LHCN-M2 (cell line): Measurements from ENCODE around the gene SDSL.

DNA sequence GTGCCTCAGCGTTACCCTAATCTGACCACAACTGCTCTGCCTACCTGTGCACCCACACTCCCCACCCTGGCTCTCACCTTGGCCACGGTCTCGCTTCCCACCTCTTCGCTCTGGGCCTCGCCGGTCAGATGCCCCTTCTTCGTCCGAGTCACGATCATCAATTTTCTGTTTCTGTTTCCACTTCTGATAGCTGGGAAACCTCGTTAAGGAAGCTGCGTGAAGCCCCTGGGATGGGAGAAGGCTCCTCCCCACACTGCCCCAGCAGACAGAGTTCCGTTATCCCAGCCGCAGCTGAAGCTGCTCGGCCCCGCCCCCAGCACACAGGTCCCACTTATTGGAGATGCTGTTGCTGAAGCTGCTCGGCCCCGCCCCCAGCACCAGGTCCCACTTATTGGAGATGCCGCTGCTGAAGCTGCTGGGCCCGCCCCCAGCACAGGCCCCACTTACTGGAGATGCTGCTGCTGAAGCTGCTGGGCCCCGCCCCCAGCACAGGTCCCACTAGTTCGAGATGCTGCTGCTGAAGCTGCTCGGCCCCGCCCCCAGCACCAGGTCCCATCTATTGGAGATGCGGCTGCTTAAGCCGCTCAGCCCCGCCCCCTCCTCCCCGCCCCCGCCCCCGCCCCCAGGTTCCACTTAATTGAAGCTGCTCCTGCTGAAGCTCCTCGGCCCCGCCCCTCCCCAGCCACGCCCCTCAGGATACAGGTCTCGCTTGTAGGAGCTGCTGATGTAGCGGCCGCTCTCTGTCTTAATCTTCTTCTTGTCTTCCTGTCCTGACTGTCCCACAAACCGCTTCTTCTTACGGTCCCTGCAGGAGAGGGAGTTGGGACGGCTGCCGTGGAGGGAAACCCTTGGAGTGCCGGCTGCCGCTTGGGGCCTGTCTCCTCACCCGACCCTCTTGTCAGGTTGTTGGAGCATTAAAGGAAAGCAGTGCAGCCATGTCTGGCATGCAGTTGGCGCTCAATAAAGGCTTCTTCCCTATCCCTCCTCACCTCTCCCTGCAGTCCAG lies 12.0 kb downstream of the CFAP73 start:
- RAMPAGE, long total RNA, result no peak

- RAMPAGE, long total RNA, result no peak
Measured at GRCh38 chr12:113162747-113163446, 13.4 kb downstream of the CFAP73 start.

DNA sequence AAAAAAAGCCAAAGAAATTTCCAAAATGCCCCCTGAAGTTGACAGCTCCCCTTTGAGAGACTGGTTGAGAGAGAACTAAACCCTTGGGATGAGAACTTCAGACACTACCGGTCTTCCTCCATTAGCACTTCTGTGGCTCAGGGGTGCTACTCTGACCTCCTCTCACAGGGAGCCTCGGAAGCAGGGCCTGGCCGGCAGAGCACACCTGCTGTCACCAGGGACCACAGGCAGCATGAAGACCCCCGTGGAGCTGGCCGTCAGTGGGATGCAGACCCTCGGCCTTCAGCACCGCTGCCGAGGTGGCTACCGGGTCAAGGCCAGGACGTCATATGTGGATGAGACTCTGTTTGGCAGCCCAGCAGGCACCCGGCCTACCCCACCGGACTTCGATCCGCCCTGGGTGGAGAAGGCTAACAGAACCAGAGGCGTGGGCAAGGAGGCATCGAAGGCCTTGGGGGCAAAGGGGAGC lies 1.0 kb downstream of the RITA1 start:
- RAMPAGE, long total RNA, result no peak

GRCh38 chr12:113223935-113224415 lies 2.7 kb downstream of the TPCN1 start:
- RAMPAGE, long total RNA, result no peak

DNA sequence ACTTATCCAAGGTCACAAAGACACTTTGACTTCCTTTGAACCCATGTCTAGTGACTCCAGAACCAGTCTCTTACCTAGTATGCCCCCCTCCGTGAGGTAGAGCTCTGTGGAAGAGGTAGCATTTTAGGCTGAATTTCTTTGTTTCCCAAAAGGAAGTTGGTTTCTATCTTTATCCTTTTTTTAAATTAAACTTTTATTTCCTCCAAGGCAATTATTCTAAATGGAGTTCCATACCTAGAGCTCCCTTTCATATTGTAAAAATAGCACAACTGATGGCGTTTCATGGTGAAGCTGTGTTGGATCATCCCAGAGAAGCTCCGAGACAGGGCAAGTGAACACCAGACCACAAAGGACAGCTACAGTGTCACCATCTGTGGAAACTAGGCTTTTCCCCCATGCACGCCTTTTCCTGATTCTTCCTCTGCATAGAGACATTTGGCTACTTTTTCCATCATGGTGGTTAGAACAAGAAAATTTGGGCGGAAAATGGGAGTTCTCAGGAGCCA lies 12.6 kb downstream of the TPCN1 start:
- RAMPAGE, long total RNA, result no peak

- RAMPAGE, long total RNA, result no peak
Measured at GRCh38 chr12:113241849-113242479, 20.7 kb downstream of the TPCN1 start.

DNA sequence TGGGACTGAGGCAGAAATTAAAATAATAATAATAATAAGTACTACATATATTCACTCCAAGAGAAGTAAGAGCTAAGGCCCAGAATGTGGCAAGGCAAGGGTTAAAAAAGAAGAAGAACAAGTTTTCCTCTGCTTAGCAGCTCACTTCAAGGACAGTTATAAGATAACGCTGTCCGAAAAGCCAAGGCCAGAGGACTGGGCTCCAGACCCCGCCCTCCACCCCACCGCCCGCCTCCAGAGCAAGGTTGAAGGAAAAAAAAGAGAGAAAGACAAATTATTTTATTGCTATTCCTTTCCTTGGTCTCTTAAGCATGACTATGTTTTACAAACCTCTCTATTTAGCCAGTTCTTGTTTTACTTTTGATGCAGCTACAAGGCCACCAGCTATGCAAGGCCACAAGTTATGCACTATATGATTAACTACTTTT lies 1.7 kb upstream of the PLBD2 start:
- RAMPAGE, long total RNA, result no peak

DNA sequence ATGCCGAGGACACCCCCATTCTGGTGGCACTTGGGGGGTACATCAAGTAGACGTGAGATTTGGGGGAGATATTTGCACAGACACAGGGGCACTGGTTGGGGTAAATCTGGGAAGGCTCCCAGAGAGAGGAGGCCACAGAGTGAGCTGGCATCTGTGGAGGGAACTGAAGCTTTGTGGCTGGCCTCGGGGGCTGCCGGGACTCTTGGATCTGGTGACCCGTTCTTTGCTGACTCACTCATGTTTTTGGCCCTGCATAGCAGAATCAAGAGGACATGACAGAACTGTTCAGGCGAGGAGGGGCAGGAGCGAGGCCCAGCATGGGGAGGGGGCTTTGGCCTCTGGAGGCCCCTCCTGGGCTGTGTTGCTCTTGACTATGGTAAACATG lies 1.7 kb downstream of the PLBD2 start:
- RAMPAGE, long total RNA, result no peak

- RAMPAGE, long total RNA, result no peak
Measured at GRCh38 chr12:113388546-113389292, 15.0 kb downstream of the SDS start.

DNA sequence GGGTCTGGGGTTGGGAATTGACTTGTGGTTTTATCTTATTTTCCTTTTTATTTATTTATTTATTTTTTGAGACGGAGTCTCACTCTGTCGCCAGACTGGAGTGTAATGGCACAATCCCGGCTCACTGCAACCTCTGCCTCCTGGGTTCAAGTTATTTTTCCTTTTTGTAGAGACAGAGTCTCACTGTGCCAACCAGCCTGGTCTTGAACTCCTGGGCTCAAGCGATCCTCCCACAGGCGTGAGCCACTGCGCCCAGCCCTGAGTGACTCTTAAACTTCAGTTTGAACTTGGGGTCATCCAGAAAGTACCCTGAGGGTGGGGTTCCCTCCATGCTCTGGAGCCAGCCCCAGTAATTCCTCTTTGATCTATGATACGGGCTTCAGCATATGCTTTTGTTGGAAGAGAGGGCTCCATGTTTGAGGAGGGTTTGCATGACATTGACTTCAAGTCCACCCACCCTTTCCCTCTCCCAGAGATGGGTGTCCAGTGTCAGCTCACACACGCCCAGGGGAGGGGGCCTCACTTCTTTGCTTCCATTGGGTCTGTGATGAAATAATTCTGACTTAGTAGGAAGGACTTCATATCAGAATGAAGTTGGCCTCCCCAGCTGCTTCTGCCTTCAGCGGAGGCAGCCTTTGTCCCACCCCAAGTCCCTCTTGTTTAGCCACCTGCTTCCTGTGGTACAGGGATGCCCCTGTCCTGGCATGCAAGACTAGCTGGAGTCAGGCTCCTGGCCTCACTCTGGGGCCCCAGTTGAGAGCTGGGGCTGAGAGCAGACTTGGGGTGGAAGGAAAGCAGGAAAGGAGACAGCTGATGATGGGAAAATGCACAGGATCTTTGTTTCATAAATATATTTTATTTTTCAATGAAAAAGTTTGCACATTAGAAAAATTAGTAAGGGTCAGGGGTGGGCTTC lies 11.8 kb downstream of the SDS start:
- RAMPAGE, long total RNA, result no peak

DNA sequence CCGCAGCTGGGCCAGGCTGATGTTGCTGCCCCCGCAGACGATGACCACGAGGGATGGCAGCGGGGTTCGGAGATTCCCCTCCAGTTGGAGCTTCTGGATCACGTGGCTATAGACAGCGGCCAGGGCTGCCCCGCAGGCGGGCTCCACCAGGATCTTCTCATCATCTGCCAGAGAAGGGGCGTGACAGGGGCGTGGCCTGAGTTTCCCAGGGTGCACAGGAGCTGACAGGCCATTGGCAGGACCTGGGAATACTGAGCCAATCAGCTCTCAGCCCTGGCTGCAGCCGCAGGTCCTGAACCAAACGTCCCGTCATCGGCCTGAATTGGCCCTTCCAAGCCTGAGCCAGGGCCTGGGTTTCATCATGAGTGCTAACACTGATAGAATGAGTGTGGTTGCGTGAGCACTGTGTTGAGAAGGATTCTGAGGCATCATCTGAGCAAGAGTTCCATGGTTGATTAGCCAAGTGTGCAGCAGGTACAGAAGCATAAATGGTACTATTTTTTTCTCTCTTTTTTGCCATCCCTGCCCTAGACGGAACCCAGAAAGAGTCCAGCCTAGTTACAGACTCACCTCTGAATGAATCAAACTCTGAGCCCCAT lies 10.6 kb downstream of the SDS start:
- RAMPAGE, long total RNA, result no peak

GRCh38 chr12:113421857-113422892 lies at the start of gene SDSL:
Gene SDSL (plus strand): TSS chr12:113422380.
- RAMPAGE, long total RNA, result no peak

- RAMPAGE, long total RNA, result no peak
Measured at GRCh38 chr12:113507162-113507611, 35.5 kb upstream of the LHX5 start.

- RAMPAGE, long total RNA, result no peak
Measured at GRCh38 chr12:113638334-113638933, 166.8 kb upstream of the LHX5 start.

DNA sequence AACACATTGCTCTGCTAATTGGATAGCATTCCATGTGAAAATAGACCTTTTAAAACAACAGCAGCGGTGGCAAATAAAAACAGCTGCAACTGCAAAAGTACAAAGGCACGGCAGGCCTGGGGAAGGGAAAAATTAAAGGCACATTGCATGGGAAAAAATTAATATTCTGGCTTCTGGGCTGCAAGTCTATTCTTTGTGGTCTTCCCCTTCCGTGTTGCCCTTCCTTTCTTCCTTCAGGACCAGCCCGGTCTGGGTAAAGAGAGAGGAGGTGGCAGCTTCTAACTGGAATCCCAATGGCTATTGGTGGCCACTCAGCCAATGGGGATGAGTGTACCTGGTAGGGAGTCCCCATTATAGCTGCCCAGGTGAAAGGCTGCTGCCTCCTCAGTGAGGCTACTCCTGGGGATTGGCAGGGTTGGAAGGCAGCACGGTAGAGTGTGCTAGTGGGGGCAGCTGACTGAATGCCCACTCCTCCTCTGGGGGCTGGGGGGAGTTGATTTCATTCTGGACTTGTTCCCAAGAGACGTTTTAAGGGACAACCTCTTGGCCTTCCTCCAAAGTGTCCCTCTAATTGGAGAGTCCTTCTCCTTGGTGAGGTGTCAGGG lies 112.7 kb downstream of the RBM19 start:
- RAMPAGE, long total RNA, result no peak

- RAMPAGE, long total RNA, result no peak
Measured at GRCh38 chr12:113899526-113900620, 66.3 kb downstream of the RBM19 start.

- RAMPAGE, long total RNA, result no peak
Measured at GRCh38 chr12:113957764-113958234, 8.3 kb downstream of the RBM19 start.

- RAMPAGE, long total RNA, result no peak
Measured at GRCh38 chr12:113959024-113959538, 7.0 kb downstream of the RBM19 start.

DNA sequence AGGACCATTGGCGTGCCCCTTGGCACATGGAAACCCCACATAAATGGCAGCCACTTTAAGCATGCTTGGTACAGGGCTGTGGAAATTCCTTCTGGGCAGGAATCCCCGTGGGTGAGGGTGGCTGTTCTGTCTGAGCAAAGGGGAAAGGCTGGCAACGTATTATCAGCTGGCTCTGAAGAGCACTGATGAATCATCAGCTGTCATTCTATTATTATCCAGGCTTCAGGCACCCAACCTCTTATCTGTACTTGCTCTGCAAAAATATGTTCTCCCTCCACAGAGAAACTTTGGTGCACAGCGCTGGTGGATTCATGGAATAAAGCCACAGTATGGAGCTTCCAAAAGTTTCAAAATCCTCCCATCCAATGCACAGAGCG lies 167.2 kb downstream of the TBX5 start:
- RAMPAGE, long total RNA, result no peak

DNA sequence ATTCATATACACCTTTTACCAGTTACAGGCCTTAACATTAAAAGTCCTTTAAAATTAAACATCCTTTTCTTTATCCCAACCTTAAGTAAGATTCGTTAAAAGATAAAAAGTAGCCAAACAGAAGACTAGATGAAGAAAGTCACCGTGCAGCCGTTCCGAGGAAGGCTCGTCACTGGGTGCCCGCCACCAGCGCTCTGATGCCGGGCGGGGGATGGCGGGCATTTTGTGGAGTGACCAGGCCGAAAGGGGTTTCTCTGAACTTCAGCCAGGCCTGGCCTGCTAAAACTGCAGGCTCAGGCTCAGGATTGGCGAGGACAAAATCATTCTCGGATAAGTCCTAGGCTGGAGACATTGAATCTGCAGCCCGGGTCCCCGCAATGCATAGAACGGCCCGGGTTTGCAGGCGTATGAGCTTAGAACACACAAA lies 1.4 kb downstream of the TBX5 start:
- RAMPAGE, long total RNA, result no peak